Panc1 (cell line): ENCODE measurements around the gene CACNA1E.

DNA sequence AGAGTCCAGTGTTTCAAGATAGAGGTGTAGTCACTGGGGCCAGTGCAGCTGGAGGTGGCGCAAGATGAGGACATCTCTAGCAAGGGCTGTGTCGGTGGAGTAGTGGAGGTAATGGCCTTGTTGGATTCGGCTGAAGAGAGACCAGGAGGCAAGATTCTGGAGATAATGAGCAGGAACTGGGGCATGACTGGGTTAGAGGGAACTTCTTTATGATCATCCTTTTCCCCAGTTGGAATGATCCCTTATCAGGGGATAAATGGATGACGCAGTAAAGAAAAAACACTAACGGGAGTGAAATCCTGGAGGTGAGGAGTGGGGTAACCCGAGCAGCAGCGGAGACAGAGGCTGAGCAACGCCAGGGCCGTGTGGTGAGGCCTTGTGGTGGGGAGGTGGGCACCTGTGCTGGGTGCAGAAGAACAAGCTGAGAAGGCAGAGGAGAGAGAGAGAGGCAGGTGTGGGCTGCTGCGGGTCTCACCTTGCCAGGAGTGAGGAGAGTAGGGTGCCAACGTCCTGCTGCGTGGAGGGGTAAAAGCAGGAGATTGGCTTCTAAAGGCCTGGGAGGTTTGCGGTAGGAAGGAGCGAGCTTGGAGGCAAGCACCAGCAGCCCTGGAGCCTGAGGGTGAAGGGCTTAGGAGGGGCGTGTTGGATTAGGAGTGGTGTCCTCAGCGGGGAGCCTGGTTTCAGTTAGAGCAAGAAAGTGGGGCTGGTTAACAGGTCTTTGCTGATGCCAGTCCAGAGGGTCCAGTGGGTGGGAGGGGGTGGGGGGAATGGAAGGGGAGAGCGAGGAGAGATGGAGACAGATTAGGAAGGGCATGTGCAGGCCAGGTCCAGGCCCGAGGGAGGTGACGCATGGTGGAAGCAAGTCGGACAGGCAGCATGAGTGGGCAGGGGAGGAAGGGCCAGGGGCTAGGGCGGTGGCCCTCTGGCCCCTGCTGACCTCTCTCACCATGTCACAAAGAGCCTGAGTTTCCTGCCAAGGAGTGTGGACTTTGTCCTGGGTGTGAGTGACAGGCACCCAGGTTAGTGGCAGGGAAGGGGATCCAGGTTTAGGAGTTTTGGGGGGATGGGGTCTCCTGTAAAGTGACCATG, 36.8 kb upstream of the LHX4 start:
- RRBS, 2 experiments, result no CpG with 5 or more reads among the region's 21 CpGs

DNA sequence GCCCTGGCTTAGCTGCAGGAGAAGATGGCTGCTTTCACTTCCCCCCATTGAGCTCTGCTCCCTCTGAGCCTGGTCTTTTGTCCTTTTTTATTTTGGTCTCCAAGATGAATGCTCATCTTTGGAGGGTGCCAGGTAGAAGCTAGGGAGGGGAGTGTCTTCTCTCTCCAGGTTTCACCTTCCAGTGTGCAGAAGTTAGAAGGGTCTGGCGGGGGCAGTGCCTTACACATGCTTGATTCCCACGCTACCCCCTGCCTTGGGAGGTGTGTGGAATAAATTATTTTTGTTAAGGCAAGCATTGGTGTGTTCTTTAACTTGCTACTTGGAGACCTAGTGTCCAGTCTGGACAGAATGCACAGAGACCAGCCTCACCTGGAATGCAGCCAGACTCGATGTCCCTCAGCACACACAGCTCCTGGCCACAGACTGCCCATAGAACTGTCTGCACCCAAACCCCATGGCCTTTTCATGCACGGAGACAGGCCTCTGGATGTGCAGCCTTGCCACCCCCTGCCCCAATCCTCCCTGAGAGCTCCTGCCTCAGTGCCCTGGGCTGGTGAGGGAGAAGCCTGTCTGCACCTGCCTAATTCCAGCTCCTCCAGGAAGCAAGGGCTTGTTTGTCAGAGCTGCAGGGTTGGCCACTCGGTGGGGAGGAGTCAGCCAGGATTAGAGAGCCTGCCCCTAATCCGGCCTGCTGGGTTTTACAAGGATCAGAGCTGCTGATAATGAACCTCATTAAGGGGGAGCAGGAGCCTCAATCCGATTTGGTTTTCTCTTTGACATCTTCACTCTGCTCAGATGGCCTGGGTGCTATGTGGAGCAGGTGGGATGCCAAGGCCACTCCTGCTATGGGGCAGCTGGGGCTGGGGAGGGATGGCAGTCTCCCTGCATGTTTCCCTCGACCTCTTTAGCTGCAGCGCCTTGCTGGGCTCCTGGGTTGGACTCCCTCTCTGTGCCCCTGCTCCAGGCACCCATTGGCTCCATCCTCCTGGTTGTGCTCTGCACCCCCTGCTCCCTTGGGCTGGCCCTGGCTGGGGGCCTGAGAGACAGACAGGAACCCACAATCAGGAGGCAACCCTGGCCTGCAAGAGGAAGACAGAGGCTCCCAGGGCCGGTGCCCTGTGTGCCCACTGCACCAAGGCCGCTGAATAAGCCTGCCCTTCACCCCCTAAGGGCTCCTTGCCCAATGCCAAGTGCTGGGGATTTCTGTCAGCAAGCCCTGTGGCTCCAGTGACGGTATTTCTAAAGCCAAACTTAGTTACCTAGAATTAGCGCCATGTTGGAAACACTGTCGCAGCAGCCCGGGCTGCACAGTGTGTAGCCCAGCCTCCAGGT, 31.9 kb upstream of the LHX4 start:
- RRBS, 2 experiments, result 50 to 95% methylated on average over 1 of the region's 15 CpGs

- RRBS, 2 experiments, result 10 to 17% methylated on average over 43 to 46 of the region's 77 CpGs
Observed at GRCh38 chr1:180234354-180235378, 4.6 kb downstream of the LHX4 start.

GRCh38 chr1:180598541-180599080, 33.2 kb upstream of the XPR1 start:
- RRBS, 2 experiments, result no CpG with 5 or more reads among the region's 7 CpGs

DNA sequence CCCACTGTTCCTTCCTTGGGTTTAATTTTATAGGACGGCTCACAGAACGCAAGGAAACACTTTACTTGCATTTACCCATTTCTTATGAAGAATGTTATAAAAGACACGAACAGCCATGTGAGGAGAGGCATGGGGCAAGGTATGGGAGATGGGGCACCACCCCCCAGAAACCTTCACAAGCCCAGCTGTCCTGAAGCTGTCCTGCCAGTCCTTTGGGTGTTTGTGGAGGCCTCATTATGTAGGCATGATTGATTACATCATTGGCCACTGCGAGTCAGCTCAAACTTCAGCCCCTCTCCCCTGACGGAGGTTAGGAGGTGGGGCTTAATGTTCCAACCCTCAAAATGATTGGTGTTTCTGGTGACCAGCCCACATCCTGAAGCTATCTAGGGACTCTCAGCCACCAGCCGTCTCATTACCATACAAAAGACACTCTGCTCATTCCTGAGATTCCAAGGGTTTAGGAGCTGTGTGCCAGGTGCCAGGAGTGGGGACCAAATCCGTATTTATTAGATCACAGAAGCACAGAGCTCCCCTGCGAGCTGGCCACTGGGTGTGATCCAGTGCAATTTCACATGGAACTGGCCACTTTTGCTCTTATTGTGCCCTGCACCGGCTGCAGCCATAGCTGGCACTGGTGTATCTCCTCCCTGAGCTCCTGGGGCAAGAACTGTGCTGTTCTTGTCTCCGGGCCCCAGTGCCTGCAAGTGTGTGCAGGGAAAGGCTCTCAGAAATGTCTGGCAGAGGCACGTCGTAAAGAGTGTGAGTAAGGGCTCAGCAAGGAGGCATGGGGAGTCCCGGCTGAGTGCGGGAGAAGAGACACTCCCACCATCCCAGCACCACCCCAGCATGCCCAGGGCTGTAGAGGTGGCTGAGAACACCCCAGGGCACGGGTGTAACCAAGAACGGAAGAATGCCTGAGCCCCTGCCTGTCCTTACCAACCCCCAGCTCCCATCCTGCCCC, 10.5 kb downstream of the KIAA1614 start:
- RRBS, 2 experiments, result 47 to 48% methylated on average over 2 to 3 of the region's 16 CpGs

- RRBS, 2 experiments, result no CpG with 5 or more reads among the region's 4 CpGs
Observed at GRCh38 chr1:181040282-181040940, 6.6 kb downstream of the MR1 start.

GRCh38 chr1:181091205-181091926, 2.9 kb downstream of the IER5 start:
- RRBS, 2 experiments, result no CpG with 5 or more reads among the region's 9 CpGs

GRCh38 chr1:181151666-181152515, 63.4 kb downstream of the IER5 start:
- RRBS, 2 experiments, result no CpG with 5 or more reads among the region's 10 CpGs

DNA sequence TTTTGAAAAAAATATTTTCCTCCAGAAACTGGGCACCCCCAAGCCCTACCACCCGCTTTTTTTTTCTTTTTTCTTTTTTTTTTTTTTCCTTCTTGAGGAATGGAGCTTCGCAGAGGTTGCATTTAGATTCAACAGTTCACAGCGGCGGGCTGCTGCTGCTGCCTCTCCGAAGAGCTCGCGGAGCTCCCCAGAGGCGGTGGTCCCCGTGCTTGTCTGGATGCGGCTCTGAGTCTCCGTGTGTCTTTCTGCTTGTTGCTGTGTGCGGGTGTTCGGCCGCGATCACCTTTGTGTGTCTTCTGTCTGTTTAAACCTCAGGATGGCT, at the start of gene CACNA1E:
Gene CACNA1E (plus strand): TSS at position 89 of the 322 bp plus-strand sequence.
- RRBS, 2 experiments, result no CpG with 5 or more reads among the region's 15 CpGs

DNA sequence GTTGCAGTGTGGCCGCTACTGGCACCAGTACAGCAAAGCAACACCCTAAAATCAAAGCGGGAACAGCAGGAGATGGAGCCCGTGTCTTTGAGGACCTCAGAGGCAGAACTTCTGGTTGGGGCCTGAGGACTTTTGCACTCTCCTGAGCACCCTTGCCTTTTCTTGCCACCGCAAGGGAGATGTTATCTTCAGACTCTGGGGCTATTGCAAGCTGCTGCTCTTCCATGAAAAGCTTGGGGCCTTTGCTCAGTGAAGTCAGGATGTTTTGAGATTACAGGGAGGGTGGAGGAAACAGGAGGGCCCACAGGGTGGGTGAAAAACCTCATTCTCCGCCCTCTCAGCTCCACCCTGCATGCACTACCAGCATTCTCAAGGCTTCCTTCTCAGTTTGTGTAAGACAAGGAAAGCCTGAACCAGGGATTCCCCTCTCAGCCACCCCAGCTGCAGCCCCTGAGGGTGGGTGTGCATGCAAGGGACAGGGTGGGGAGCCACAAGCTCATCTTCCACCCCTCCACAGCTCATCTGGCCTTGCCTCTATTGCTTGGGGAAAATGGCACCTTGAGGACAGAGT, 25.8 kb upstream of the ZNF648 start:
- RRBS, 2 experiments, result no CpG with 5 or more reads among the region's 5 CpGs

- RRBS, 2 experiments, result no CpG with 5 or more reads among the region's 9 CpGs
Observed at GRCh38 chr1:182170582-182171123, 109.1 kb upstream of the ZNF648 start.

DNA sequence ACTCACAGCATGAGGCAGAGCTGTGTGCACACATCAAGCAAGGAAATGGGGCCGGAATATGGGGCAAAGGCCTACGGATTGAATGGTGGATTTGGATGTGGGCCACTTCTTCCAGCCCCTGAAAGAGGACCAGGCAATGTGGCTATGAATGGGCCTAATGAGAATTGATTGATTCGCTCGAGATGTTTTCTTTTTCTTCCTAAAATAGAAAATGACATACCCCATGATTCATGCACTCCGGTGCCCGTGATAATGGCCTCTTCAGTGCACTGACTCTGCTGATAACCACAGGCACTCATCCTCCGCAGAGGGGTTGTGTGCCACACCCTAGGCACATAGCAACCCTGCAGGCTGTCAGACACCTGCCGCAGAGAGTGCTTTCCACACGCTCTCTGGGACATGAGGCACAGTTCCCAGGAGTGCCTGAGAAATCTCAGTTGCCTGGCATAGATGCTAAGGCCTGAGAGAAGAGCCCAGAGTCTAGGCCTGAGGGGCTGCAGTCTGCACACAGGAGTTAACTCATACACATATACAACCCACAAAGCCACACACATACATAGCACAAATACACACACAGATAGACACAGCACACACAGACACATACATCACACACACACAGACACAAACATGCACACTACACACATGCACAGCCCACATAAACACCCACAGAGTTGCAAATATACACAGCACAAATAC, 155.3 kb downstream of the GLUL start:
- RRBS, 2 experiments, result no CpG with 5 or more reads among the region's 9 CpGs

- RRBS, 2 experiments, result no CpG with 5 or more reads among the region's 6 CpGs
Observed at GRCh38 chr1:182292349-182293058, 99.1 kb downstream of the GLUL start.

DNA sequence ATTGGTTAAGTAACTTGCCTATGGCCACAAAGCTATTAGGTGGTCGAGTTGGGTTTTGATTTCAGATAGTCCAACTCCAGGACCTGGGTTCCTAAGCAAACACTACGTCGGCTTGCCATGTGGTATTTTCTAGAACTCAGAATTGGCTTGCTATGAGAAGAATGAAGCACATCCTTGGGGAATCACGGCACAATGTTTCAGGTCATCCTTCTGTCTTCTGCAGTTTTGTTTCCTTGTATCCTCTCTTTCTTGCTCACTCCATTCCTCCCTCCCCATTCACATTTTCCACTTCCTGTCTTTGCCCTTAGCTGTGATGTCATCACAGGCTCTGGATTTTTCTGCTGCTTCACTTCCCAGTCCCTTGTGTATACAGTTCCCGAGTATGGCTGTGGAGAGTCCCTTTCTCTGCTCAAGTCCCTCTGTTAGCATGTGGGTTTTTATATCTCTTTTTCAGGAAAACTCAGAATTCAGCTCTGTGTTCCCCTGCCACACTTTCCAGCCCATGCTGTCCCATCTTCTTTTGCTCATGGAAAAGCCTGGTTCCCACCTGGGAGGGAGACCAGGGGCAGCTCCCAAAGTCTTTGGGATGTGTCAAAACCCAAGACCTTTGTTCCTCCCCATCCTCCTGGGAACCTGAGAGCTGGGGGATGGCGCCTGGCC, 4.7 kb upstream of the RGS16 start:
- RRBS, 2 experiments, result no CpG with 5 or more reads among the region's 6 CpGs

- RRBS, 2 experiments, result no CpG with 5 or more reads among the region's 6 CpGs
Observed at GRCh38 chr1:182843081-182843565, 4.0 kb downstream of the DHX9 start.

DNA sequence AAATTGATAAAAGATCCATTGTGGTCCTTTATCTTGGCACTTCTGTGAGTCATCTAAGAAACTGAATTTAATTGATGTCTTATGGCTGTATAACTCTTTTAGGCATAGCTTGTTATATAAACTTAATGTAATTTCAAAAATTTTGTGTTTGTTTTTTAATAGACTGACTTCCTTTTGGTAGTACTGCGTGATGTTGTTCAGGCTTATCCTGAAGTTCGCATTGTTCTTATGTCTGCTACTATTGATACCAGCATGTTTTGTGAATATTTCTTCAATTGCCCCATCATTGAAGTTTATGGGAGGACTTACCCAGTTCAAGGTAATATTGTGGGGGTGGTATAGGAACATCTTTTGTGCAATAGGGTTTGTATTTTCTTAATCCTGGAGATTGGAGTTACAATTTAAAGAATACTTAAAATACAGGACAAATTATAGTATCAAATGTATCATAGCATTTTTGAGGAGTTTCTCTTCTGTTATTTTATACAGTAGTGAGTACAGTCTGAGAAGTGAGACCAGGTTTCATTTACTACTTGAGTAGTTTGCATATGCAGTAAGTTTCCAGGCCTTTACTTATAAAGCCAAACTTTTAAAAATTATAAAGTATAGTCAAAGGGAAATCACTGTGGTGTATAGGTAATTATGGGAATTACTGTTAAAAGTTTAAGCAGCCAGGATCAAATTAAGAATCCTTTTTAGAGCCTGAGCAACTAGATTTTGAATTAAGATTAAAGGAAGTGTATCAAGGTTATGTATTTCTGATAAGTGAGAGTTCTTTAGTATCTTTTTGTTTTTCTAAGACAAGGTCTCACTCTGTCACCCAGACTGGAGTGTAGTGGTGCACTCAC, 33.3 kb downstream of the DHX9 start:
- RRBS, 2 experiments, result no CpG with 5 or more reads among the region's 2 CpGs

- RRBS, 2 experiments, result no CpG with 5 or more reads among the region's 4 CpGs
Observed at GRCh38 chr1:182873023-182873559, 33.9 kb downstream of the DHX9 start.

DNA sequence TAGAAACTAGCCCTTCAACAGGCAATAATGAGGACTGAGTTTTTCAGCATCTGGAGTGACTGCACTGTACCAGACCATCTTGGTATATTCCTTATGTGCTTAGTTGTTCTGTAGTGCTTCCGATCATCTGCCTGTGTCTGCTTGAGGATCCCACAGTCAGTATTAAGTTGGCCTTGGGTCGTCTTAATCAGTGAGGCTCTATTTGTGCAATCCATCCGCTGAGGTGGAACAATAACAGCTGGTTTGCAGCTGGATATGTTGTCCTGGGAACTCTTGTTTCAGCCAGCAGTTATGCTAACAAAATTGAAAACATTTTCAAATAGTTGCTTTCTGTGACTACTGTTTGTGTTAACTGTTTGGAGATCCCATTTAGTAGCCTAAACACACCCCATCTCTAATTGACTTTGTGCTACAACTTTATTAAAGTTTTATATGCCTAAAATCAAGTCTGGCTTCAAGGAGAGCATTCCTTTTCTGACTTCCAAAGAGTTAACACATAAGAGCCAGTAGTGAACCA, 73.7 kb downstream of the LAMC1 start:
- RRBS, 2 experiments, result no CpG with 5 or more reads among the region's 3 CpGs